Metanephros (tissue), 2 donors: Measurements from ENCODE around the genes MMP10, CARD16, CARD18, ATM and POGLUT3.

DNA sequence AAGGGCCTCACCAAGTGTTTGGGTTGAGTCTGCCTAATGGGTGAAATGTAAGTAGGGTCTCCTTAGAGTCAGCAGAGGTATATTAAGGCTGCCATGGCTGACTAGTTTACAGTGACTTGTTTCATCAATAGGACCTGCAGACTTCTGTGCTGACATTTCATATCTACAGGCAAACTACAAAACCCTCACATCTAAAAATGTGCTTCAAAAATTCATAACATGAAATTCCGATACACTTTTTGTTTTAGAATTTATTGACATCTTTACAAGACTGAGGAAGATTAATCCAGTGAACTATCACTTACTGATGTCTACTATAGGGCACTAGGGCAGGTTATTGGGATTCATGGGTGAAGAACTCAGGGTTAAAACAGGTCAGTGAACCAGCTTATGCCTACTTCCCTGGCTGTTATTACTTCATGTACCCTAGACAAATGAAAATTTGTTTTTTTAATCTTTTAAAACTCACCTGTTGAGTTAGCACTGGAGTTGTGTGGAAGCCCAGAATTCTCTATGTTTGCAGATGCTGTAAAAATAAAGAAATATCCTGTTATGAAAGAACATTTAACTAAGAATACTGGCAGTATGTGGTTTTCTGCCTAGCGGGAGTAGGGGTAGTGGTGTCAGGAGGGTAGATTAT lies 4.1 kb downstream of the TMEM123 start:
- RAMPAGE, long total RNA: no peak

DNA sequence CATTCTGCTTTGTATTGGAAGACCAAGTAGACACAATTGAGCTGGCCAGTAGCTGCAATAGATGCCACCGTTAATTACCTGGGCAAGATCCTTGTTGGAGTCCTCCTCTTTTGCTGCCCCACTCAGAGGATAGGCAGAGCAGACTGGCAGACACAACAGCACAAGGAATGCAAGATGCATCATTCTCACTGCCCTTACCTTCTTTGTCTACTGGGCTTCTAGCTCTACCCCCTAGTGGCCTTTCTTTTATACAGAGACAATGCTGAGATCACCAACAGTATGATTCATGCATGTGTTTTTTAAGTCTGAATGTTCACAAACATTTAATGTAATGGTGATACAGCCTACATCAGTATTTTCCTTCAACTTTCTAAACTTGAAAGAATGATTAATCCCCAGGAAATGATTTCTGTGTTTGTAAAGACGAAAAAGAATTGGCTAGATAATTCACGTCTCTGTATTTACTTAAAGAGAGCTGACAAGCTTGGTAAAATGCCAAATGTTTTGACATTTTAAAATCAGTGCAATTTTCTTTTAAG lies at the start of gene MMP10:
Gene MMP10 (minus strand): TSS at position 220 of the 539 bp plus-strand sequence.
- RAMPAGE, long total RNA: no peak

GRCh38 chr11:104897828-104899067 lies 70.1 kb downstream of the CASP4 start:
- RAMPAGE, long total RNA: no peak

GRCh38 chr11:105044936-105045553 lies at the start of gene CARD16:
TSS of gene CARD16 (minus strand) at chr11:105045335.
- RAMPAGE, long total RNA: no peak

DNA sequence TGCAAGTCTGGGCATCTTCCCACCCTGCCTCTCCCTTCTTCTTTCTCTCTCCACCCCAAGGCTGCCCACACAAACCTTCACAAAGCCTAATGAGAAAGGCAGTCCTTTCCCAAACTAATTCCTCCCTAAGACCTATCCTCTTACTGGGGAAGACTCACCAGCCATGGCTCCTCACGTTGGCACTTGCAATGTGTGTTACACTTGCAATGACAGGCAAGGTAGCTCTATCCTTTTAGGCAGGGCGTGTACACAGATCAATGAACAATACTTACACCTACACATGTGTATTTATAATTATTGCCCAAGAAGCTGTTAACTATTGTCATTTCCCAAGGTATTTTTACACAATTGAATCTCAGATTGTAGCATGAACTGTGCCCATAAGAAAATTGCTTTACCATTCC lies at the start of gene CARD18:
Gene CARD18 (minus strand): TSS at position 208 of the 404 bp plus-strand sequence.
- RAMPAGE, long total RNA: no peak

DNA sequence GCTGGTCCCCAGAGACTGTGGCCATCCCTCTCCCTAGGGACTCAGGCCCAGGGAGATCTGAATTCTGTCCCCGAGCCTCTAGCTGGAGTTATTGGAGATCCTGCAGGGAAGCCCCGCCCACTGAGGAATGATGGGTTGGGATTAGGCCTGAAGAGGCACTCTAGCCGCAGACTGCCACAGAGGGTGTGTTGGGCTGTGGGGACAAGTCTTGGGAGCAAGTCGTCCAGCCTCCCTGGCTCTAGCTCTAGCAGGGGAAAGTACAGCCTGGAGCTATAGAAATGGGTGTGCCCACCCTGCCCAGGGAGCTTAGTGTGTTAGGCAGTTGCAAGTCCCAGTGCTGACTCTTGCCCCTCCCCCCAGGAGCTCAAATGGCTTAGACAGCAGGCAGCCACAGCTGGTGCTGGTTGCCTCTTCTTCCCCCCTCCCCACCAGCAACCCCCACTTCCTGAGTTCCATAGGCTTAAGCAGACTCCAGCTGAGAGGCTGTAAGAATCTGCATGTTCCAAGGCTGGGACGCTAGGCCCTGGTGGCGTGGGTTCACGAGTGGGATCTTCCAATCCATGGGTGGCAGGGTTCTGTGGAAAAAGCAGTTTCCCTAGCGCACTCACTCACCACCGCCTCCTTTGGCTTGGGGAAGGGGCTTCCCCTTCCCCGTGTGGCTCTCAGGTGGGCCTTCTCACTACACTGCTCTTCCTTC lies 61.2 kb downstream of the GUCY1A2 start:
- RAMPAGE, long total RNA: no peak

- RAMPAGE, long total RNA: no peak
Measured at GRCh38 chr11:107391954-107392362, 65.7 kb downstream of the CWF19L2 start.

GRCh38 chr11:107454060-107454579 lies 3.5 kb downstream of the CWF19L2 start:
- RAMPAGE, long total RNA: no peak

- RAMPAGE, long total RNA: no peak
Measured at GRCh38 chr11:107859106-107859403, 468 bp upstream of the SLC35F2 start.

DNA sequence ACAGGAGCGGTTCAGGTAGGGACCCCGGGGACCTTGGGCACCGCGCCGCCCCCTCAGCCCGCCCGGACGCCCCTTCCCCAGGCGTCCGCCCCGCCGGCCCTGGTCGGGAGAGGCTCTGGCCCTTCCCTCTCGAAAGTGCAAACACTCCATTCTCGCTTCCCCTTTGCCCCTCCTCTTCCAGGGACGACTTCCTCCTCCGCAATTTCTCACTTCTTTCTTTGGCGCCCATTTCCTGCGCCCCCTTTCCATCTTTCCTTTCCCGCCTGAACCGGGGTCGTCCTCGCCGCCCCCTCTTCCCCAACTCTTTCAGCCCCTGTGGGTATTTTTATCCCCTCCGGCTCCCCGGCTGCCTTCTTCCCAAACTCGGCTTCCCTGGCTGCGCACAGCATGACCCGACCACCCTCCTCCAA lies 538 bp downstream of the RAB39A start:
- RAMPAGE, long total RNA: no peak

DNA sequence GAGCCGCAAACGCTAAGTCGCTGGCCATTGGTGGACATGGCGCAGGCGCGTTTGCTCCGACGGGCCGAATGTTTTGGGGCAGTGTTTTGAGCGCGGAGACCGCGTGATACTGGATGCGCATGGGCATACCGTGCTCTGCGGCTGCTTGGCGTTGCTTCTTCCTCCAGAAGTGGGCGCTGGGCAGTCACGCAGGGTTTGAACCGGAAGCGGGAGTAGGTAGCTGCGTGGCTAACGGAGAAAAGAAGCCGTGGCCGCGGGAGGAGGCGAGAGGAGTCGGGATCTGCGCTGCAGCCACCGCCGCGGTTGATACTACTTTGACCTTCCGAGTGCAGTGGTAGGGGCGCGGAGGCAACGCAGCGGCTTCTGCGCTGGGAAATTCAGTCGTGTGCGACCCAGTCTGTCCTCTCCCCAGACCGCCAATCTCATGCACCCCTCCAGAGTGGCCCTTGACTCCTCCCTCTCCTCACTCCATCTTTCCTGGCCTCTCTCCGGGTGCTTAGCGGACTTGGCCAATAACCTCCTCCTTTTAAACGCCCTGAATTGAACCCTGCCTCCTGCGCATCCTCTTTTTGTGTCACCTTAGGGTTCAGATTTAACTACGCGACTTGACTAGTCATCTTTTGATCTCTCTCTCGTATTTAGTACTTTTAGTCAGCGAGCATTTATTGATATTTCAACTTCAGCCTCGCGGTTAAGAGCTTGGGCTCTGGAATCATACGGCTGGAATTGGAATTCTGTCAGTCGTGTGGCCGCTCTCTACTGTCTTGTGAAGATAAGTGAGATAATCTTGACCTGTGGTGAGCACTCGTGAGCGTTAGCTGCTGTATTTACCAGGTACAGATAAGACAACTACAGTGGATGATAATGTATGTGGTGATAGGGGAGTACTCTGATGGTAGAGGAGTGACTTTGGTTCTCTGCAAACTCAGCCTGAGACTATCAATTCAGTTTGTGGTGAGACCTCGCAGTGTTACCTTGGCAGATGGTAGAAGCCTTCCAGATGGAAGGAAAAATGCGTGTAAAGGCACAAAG lies at the start of gene ATM:
Gene ATM (plus strand): TSS at position 215 of the 1,032 bp plus-strand sequence.
- RAMPAGE, long total RNA: no peak

- RAMPAGE, long total RNA: no peak
Measured at GRCh38 chr11:108237110-108237815, 14.4 kb downstream of the ATM start.

- RAMPAGE, long total RNA: no peak
Measured at GRCh38 chr11:108481830-108482397, 14.6 kb upstream of the C11orf65 start.

GRCh38 chr11:108497957-108498789 lies at the start of gene POGLUT3:
TSS of gene POGLUT3 (minus strand) at chr11:108498384.
- RAMPAGE, long total RNA: no peak

GRCh38 chr11:108886114-108886694 lies 221.3 kb downstream of the DDX10 start:
- RAMPAGE, long total RNA: no peak

- RAMPAGE, long total RNA: no peak
Measured at GRCh38 chr11:108967512-108968142, 302.8 kb downstream of the DDX10 start.

DNA sequence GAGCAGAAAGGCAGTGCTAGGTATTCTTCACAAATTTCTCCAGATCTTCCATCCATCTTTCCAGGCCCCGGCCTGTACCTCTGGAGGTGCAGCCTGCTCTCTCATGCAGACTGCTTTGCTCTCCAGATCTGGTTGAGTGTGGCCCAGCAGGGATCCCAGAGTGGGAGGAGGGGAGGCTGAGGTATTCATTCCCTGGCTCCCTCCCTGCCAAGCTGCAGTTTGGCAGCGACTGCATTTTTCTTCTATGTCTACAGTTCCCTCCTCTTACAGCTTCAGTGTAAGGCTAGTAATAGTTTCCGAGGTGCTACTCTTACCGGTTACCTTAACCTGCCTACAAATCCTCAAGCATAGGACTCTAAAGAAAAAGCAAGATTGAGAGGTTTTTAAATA lies 298.2 kb upstream of the C11orf87 start:
- RAMPAGE, long total RNA: no peak

DNA sequence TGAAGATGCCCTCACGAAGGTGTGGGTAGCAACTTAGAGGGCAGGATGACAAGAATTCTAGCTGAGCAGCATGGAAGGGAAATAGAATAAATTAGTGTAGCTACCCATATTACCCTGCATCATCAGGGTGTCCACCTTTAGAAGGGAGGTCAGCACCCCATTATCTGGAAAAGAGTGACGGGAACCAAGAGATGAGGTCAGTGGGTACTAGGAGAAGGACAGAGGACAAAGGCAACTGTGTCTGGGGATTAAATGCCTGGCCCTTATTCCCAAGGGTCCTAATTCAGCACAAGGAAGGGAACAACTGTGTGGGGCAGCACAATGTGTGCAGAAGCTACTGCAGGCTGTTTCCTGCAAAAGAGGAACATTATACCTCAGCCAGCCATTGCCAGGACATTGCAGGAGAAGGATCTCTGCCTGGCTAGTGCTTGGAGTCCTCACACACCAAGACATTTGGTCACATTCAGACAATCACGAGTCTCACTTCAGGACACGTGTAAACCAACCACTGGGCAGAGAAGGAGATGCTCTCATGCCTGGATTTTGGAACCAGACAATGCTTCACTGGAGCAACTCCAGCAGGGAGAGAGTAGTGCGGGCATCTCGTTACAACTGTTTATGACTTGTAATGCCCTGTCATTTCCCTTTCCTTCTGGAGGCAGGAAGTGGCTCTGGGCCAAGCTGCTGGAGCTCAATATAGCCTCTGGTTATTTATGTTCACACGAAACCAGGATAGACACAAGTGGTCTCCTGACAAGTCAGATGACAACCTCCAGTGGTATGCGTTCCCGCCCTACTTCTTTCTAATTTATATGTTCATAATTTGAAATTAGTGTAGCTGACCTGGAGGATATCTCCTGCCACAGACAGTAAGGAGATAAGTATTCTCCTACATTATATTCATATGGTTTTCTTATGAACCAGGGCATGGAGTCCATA lies 24.0 kb upstream of the ZC3H12C start:
- RAMPAGE, long total RNA: no peak

- RAMPAGE, long total RNA: no peak
Measured at GRCh38 chr11:110294544-110294743, 2.0 kb downstream of the RDX start.

DNA sequence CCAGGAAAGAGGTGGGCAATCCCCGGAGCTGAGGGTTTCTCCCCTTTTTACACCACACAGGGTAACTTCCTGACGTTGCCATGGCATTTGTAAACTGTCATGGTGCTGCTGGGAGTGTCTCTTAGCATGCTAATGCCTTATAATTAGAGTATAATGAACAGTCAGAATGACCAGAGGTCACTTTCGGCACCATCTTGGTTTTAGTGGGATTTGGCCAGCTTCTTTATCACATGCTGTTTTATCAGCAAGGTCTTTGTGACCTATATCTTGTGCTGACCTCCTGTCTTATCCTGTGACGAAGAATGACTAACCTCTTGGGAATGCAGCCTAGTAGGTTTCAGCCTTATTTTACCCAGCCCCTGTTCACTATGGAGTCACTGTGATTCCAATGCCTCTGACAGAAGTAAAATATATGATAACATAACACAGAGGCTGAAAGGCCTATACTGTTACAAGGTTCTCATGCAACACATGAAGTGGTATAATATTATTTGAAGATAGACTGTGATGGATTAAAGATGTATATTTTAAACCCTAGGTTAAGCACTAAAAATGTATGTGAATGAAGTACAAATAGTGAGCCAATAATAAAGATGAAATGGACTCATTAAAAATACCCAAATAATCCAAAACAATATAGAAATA lies 41.4 kb upstream of the RDX start:
- RAMPAGE, long total RNA: no peak